ENCODE results near the genes OR56A3, RRP8 and OR10A6.

- RRBS = no CpG with 5 or more reads among the region's 1 CpG
Measured at GRCh38 chr11:5942082-5942457, at the start of gene OR56A3. TSS of gene OR56A3 (plus strand) at chr11:5942251.

DNA sequence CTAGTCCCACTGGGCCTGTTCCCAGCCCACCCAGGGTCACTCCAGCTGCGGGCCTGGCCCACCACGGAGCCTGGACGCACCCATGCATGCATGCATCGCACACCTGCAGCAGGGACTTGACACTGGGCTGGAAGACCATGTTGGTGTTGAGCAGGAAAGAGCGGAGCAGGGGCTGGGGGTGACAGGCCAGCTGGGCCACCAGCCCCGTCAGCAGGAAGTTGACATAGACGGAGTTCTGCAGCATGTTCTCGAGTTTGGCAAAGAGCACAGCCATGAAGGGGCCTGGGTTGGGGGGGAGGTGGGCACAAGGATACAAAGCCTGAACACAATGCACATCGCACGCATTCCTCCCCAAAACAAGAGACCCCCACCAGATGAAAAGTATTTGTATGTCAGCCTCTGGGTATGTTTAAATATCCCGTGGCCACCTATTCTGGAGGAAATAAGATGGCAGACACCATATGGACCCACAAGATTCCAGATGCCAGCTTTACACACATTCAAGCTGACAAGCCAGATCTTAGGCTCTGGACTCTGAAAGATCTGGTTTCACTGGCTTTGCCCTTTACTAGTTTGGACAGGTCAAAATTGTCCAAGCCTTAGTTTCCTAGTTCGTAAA is 9.4 kb downstream of the C11orf42 start:
- RRBS = no CpG with 5 or more reads among the region's 12 CpGs

GRCh38 chr11:6229203-6229775 is 5.1 kb downstream of the FHIP1B start:
- RRBS = no CpG with 5 or more reads among the region's 2 CpGs

- RRBS = 95% methylated on average over 15 of the region's 52 CpGs
Measured at GRCh38 chr11:6318695-6319860, 1.2 kb downstream of the CAVIN3 start.

DNA sequence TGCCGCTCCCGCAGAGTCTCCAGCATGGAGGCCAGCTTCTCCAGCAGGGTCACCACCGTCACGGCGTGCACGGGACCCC is 113 bp downstream of the CAVIN3 start:
- RRBS = no CpG with 5 or more reads among the region's 6 CpGs

DNA sequence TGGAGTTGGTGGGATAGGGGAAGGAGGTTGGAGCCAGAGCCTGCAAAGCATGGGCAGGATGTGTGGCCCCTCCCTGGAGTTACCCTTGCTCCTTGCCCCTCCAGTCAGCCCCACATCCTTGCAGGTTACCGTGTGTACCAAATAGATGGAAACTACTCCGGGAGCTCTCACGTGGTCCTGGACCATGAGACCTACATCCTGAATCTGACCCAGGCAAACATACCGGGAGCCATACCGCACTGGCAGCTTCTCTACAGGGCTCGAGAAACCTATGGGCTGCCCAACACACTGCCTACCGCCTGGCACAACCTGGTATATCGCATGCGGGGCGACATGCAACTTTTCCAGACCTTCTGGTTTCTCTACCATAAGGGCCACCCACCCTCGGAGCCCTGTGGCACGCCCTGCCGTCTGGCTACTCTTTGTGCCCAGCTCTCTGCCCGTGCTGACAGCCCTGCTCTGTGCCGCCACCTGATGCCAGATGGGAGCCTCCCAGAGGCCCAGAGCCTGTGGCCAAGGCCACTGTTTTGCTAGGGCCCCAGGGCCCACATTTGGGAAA is 3.9 kb downstream of the SMPD1 start:
- RRBS = 99% methylated on average over 3 of the region's 15 CpGs

GRCh38 chr11:6435530-6436205 is 5.1 kb downstream of the HPX start:
- RRBS = no CpG with 5 or more reads among the region's 10 CpGs

DNA sequence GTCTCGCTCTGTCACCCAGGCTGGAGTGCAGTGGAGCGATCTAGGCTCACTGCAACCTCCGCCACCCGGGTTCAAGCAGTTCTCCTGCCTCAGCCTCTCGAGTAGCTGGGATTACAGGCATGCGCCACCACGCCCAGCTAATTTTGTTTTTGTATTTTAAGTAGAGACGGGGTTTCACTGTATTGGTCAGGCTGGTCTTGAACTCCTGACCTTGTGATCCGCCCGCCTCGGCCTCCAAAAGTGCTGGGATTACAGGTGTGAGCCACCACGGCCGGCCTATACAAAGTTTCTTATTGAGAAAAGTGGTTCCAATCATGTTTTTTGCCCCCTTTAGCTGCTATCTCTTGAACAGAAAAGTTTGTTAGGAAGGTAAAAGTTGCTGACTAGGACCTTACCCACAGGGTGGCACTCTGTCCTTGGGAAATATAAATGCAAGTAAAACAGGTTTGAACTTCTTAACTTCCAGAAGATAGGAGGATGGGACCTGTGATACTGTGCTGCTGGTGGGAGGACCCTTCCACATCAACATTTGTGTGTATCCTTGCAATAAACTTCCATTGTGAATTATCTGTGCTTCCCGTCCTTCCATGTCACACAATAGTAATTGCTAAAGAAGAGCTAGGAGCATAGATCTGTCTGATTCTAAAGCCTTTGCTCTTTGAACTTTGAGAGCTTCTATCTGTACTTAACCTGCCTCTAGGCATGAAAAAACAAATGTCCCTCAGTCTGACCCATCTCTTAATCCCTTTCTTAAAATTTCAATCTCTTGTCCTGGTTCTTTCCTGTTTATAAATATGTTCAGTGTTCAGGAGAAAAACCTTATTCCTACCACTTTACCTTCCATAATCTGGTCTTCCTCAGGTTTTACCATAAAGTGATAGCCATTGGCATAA is 3.1 kb downstream of the TIMM10B start:
- RRBS = no CpG with 5 or more reads among the region's 14 CpGs

GRCh38 chr11:6602466-6602891 is 937 bp downstream of the RRP8 start:
- RRBS = no CpG with 5 or more reads among the region's 4 CpGs

- RRBS = 0% methylated on average over 14 of the region's 71 CpGs
Measured at GRCh38 chr11:6602954-6603943, at the start of gene RRP8. TSS of gene RRP8 (minus strand) at chr11:6603616.

DNA sequence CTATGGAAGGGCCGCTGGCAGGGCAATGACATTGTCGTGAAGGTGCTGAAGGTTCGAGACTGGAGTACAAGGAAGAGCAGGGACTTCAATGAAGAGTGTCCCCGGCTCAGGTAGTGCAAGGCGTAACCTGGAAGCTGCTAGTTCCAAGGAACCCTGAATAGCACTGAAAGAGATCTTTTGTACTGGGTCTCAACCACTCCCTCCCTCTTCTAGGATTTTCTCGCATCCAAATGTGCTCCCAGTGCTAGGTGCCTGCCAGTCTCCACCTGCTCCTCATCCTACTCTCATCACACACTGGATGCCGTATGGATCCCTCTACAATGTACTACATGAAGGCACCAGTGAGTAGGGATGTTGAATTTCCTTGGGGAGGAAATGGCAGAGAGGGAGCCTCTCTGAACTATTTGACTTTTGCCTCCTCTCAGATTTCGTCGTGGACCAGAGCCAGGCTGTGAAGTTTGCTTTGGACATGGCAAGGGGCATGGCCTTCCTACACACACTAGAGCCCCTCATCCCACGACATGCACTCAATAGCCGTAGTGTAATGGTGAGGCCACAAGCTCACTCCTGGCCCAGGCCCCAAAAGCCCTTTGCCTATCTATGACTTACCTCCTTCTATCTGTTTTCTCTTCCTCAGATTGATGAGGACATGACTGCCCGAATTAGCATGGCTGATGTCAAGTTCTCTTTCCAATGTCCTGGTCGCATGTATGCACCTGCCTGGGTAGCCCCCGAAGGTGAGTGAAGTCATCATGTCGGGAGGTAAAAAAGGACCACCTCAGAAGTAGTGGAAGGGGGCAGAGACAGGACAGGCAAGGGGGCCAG is 2.5 kb downstream of the TAF10 start:
- RRBS = no CpG with 5 or more reads among the region's 15 CpGs

DNA sequence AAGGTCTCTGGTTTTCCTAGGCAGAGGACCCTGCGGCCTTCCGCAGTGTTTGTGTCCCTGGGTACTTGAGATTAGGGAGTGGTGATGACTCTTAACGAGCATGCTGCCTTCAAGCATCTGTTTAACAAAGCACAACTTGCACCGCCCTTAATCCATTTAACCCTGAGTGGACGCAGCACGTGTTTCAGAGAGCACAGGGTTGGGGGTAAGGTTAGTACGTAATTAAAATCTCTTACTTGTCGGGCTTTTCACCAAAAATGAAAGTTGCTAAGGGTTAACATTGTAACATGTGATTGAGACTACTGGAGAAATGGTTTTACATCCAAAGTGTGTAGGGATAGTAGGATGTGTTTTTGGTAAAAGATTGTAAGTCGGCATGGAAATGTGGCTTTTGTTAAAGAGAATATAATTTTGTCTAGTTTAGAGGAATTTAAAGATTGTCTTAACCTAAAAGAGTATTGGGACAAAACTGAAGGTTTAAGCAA is 7.6 kb upstream of the MRPL17 start:
- RRBS = no CpG with 5 or more reads among the region's 9 CpGs

GRCh38 chr11:7495630-7496690 is 10.7 kb downstream of the OLFML1 start:
- RRBS = no CpG with 5 or more reads among the region's 6 CpGs

GRCh38 chr11:7600222-7600985 is 72.9 kb downstream of the CYB5R2 start:
- RRBS = no CpG with 5 or more reads among the region's 6 CpGs

GRCh38 chr11:7931137-7931658 is at the start of gene OR10A6:
TSS of gene OR10A6 (minus strand) at chr11:7931268.
- RRBS = no CpG with 5 or more reads among the region's 5 CpGs

DNA sequence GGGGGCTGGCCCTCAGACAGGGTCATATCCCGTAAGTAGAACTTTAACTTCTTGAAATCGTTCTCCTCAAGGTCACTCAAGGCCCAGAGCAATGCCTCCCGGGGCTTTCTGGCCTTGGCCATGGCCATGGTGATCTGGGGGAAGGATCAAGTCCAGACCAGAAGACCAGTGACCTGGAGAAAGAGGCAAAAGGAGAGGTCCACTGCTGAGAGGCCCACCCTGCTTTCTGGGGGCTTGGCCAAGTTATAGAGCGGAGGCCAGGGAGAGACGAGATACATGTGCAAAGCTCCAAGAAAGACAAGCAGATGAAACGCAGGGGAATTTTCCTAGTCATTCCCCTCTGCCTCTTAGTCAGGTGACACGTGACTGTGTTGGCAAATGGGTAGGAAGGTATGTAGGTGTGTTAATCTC is 1.9 kb downstream of the NLRP10 start:
- RRBS = no CpG with 5 or more reads among the region's 7 CpGs

- RRBS = no CpG with 5 or more reads among the region's 13 CpGs
Measured at GRCh38 chr11:8258789-8259354, 4.8 kb downstream of the LMO1 start.

DNA sequence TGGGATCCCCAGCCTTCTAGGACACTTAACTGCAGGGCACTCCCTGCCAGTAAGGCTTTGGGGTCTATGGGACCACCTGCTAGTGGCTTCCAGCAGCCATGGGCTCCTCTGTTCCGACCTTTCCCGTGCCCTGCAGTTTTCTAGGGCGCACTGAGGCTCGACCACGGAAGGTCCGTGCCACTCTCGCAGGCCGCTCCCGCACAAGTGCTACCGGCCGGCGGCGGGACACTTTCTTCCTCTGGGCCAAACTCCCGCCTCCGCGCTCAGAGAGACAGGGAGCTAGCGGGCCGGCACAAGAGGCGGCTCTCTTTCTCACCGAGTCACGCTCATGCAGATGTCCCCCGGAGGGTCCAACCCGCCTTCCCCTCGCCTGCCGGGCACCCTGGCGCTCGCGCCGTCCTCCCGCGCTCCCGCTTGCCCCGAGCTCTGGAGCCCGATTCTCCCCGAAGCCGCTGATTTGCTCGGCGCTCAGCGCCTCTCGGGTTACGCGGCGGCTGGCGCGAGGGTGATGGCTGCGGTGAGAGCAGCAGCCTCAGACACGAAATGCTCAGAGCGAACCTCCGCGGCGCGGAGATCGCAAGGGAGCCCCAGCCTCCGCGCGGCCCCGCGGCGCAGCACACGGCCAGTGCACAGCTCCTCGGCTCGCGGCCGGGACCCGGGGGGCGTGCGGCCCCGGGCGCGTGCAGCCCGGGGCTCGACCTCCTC is 1.1 kb downstream of the LMO1 start:
- RRBS = 31% methylated on average over 7 of the region's 72 CpGs

Measured in NB4 (cell line).